Choroid plexus epithelial cell (primary cell): ENCODE data around the gene ZNF133.

DNA sequence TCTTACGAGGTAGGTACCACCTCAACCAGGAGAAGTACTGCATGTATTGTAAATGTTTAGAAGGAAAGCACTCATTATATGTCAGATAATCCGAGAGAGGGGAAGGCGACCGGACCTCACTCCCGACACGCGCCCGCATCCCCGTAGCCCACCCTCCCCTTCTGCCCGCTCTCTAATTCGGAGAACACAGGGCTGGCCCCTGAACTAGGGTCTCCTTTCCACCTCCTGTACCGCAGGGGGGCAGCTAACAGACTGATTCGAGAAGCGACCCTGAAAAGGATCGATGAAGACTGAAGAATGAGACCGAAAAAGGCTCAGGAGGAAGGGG is 325 bp downstream of the ESF1 start:
- RRBS = no CpG with 5 or more reads among the region's 16 CpGs

DNA sequence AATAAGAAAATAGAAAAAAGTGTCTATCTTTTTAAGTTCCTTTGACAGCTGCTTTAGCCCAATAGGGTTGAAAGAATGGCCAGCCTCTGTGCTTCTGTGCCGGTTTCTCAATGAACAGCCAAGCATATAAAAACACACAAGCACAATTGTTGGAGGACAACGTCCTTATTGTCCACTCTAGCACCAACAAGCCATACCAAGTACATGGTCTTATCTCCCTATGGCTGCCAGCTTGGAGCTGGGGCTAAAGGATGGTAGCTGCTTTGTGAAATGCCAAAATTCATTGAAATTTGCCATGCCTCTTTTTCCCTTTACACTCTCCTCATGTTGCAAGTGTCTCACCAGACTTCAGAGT is 50.0 kb upstream of the FLRT3 start:
- RRBS = no CpG with 5 or more reads among the region's 2 CpGs

DNA sequence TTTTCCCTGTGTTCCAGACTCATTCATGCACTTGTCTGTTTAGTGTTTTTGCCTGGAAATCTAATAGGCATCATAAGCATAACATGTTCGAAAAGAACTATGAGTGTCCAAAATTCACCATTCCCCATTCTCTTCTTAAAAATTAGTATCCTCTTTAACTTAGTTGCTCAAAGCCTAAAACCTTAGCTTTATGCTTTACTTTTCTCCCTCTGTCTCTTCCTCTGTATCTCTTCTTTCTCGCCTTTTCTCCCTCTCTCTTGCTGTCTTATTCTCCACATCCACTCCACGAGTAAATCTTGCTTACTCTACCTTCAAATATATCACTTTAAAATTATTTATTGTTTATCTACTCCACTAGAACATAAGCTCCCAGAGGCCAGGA is 743.2 kb upstream of the FLRT3 start:
- RRBS = no CpG with 5 or more reads among the region's 3 CpGs

DNA sequence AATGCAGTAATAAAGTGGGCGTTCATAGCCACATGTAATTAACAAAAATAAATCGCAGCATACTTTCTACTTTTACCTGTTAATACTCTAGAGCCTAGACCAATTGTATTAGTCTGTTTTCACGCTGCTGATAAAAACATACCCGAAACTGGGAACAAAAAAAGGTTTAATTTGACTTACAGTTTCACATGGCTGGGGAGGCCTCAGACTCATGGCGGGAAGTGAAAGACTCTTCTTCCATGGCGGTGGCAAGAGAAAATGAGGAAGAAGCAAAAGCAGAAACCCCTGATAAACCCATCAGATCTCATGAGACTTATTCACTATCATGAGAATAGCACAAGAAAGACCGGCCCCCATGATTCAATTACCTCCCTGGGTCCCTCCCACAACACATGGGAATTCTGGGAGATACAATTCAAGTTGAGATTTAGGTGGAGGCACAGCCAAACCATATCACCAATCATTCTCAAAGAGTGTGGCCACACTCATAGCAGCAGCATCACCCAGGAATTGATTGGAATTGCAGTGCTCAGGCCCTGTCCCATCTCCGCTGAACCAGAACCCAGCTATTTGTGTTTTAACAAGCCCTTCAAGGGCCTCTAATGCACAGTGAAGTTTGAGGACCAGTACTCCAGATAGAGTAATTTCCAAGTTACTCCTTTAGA is 650.1 kb downstream of the KIF16B start:
- RRBS = no CpG with 5 or more reads among the region's 8 CpGs

- RRBS = no CpG with 5 or more reads among the region's 4 CpGs
These were observed 532.4 kb downstream of the KIF16B start for GRCh38 chr20:16040591-16041467.

DNA sequence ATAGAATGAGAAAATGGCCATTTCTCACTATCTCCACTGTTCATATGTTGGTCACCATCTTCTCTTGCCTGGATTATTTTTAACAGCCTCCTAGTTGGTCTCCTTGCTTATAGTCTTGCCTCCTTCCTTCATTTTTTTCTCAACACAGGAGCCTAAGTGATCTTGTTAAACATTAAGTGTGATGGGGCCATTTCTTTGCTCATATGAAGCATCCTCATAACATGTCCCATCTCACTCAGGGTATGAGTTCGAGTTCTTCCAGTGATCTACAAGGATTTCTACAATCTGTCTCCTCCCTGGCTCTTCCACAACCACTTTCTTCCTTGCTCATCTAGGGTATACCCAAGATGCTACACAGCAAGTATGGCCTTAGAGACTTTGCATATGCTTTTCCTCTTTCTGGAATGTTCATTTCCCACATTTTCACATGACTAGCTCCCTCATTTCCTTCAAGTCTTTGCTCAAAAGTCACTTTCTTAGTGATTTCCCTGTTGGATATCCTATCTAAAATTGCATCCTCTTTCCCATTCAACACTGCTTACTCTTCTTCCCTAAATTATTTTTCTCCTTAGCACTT is 233.4 kb downstream of the KIF16B start:
- RRBS = no CpG with 5 or more reads among the region's 1 CpG

- RRBS = no CpG with 5 or more reads among the region's 11 CpGs
These were observed 180.7 kb downstream of the KIF16B start for GRCh38 chr20:16392372-16393084.

DNA sequence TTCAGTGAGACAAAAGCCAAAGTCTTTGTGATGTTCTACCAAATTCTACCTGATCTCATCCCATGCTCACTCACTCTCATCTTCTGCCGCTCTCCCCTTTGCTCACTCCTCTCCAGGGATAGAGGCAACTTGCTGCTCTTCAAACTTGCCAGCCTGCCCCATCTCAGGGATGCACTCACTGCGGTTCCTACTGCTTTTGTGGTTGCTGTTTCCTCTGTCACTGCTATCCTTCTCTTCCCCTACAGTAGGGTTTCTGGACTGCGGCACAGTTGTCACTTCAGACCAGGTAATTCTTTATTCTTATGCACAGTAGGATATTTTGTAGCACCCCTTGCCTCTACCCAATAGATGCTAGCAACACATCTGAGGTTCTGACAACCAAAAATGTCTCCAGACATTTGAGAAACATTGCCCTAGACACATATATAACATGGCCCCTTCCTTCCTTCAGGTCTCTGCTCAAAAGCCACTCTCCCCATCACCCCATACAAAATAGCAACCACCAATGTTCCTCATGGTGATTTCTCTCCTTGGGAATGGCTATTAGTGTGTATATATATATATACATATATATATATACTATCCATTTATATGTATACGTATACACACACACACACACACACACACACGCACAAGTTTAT is 141.8 kb downstream of the KIF16B start:
- RRBS = no CpG with 5 or more reads among the region's 5 CpGs

DNA sequence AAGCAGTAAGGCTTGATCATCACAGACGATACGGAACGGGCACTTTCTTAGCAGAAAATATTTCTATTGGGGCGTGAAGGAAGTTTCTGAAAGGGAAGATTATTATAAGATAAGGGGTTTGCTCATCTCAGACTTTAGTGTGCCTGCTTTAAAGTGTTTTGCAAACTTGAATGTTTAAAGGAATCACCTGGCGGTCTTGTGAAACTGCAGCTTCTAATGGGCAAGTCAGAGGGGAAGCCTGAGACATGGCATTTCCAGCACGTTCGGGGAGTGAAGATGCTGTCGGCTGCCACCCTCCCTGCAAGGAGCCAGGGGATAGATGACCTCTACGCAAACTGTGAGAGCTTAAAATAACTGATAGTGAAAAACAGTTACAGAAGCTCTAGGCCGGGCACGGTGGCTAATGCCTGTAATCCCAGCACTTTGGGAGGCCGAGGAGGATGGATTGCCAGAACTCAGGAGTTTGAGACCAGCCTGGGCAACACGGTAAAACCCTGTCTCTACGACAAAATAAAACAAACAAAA is 2.2 kb upstream of the KIF16B start:
- RRBS = no CpG with 5 or more reads among the region's 14 CpGs

- RRBS = no CpG with 5 or more reads among the region's 2 CpGs
These were observed 137.4 kb downstream of the BFSP1 start for GRCh38 chr20:17393852-17394060.

DNA sequence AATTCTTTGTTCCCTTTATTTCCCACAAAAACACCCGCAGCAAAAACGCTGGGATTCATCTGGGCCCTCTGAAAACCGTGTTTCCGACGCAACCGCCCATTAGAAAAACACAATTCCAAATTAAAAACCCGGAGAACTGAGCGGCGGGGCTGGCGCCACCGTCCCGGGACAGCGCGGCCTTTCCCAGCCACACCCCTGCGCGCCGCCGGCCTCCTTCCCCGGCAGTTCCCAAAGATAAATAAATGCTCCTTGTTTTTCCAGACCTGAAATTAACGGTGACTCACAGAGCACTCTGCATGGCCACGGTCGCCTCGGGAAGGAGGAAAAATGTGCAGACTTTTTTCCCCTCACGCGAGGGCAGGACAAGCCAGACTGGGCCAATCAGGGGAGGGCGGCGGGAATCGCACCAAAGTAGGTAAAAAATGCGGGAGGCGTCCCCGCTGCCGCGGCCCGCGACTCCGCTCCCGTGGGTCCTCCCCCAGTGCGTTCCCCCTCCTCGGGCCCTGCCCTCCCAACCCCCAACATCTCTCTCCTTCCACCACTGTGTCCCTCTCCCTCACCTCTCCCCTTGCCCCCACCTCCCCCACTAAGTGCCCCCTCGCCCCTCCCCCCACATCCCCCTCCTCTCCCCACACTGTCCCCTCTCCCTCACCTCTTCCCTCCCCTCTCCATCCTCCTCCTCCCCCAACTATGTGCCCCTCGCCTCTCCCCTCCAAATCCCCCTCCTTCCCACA is 800 bp upstream of the DSTN start:
- RRBS = 2% methylated on average over 7 of the region's 41 CpGs

DNA sequence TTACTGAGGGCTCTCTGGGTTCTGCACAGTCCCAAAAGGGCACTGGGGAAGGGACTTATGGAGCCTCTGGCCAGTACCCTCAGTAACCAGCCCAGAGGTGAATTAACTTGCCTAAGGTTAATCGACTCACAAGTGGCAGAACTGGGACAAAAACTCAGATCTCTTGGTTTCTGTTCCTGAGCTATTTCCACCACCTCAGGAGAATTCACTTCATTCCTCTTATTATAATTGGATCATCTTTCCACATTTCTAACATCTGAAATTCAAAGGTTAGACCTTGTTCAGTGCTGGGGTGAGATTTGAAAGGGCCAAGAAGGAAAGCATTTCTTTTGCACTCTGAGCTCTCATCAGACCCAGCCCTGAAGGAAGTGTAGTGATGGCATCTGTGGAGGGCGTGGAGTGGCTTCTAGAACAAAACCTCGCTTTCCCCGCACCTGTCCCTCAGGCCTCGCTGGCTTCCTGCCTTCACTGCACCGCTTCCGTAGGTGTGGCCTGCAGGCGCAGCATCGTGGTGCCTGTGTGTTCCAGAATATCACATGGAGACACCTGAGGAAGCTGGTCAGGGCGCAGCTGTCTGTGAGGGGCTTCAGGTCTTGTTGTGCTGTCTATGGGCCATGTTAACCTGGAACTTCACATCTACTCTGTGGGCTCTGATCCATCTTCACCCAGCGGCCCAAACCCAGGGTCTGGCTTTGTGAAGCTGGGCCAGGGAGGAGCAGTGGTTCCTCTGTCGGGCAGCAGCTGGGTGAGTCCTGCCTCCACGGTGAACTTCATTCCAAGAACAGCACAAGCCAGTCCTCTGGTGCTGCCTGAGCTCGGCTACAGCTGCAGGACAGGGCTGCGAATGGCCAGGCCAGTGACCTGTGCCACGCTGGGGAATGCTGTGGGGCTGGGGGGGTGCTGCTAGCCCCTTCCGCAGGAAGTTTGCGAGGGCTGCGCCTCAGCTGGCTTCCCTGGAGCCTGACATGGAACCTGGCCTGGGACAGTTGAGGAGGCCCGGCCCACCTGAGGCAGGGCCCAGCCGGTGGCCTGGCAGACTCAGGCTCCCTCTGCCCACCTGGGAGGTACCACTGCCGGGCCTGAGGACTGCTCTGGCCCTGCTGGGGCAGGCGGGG is 40.8 kb downstream of the DSTN start:
- RRBS = 64% methylated on average over 2 of the region's 23 CpGs

GRCh38 chr20:17671239-17672101 is 10.6 kb downstream of the RRBP1 start:
- RRBS = no CpG with 5 or more reads among the region's 7 CpGs

GRCh38 chr20:17682401-17683170 is 544 bp upstream of the RRBP1 start:
- RRBS = 1% methylated on average over 8 of the region's 50 CpGs

DNA sequence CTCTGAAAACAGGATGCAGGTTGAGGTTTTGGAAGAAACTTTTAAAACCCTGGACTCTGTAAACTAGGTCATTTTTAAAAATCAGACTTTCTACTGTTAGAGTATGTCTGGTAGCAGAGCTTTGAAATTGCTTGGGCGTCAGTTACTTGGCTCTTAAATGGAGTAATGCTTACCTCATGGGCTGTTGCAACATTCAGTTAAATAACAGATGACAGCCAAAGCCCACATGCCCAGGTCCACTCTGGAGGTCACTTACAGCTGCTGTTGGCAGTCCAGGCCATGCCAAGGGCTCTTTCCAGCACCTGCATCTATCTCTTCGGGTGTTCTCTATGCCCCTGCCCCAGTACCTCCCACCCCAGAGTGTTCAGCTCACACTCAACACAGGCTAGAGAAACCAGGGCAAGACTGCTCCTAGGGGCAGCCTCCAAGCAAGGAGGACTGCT is 96.4 kb downstream of the BANF2 start:
- RRBS = no CpG with 5 or more reads among the region's 2 CpGs

DNA sequence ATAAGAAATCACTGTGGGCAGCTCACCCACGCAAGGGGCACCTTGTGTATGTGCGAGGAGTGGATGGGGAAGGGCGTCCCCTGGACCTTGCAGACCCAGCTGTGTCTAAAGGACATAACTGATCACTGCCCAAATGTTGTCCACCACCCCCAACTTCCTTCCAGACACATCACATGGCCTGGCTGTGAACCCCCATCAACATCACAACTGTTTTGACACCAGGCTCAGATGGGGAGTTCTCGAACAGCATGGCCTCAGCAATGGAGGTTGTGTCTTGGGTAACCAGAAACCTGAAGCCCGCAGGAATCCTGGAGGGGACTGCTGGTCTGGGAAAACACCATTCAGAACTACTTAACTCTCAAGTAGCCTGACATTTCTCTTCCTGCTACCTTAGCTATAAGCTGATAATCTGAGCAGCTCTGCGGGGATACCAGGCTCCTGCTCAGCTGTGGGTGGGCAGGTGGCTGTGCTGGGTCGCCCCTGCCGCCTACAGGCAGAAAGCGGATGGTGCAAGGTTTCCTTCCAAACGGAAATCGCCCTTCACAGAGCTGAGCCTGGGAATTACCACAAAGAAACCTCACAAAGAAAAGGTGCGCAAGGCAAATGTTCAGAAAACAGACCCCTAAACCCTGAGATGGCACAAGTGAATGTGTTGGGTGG is 29.7 kb downstream of the SNX5 start:
- RRBS = no CpG with 5 or more reads among the region's 12 CpGs

DNA sequence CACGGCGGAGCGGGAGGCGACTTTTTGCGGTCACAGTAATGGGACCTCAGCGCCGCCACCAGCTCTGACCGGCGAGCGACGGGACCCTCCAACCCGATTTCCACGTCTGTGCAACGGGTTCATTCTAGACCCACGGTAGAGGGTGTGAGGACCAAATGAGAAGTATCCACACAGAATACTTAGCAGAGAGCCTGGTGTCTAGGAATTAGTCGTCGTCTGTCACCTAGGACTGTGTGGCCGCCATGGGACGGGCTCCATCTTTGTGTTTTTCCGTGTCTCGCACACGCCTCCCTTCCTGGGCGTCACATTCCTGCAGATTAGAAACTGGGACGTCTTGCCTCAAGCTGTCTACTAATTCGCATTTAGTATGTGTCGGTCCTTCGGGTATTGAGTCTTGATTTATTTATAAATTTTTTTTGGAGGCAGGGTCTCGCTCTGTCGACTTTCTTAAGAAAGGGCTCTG is 463 bp downstream of the MGME1 start:
- RRBS = no CpG with 5 or more reads among the region's 29 CpGs

- RRBS = 2% methylated on average over 10 of the region's 50 CpGs
These were observed at the start of gene ZNF133 for GRCh38 chr20:18288010-18288663. TSS of gene ZNF133 (plus strand) at chr20:18288527.

DNA sequence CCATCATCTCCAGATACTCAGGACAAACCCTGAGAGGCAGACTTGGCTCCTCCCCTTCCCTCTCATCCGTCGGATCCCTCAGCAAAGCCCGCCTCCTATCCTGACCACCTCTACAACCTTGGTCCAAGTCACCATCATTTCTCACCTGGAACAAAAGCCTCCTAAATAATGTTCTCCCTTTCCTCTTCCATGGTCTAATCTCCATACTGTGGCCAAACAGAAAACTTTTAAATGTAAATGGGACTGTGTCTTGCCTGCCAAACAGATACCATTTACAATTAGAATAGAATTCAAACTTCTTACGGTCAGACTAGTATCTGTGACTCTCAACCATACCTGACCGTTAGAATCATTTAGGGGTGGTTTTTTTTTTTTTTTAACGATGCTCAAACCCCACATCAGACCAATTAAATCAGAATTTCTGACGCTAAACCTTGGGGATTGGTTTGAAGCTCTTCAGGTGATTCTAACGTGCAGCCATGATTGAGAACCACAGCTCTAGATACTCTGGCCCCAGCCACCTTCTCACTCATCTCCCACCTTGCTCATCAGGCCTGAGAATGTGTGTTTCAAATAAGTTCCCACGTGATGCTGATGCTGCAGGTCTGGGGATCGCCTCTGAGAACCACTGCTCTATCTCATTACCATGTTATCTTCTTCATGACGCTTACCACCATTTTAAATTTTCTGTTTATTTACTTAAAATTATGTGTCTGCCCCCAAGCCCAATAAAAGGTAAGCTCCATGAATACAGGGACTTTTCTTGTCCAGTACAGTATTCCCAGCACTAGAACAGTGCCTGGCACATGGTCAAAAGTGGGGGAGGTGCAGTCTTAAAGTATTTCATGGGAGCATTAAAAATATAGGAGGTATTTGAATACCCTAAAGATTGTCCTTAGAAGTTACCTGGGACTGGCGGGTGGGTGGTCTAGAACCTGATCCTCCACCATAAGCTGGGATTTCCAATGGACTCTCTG is 14.8 kb downstream of the DZANK1 start:
- RRBS = no CpG with 5 or more reads among the region's 12 CpGs